A375 (cell line): ENCODE results near the genes CACNA1H, TPSB2 and GNPTG.

DNA sequence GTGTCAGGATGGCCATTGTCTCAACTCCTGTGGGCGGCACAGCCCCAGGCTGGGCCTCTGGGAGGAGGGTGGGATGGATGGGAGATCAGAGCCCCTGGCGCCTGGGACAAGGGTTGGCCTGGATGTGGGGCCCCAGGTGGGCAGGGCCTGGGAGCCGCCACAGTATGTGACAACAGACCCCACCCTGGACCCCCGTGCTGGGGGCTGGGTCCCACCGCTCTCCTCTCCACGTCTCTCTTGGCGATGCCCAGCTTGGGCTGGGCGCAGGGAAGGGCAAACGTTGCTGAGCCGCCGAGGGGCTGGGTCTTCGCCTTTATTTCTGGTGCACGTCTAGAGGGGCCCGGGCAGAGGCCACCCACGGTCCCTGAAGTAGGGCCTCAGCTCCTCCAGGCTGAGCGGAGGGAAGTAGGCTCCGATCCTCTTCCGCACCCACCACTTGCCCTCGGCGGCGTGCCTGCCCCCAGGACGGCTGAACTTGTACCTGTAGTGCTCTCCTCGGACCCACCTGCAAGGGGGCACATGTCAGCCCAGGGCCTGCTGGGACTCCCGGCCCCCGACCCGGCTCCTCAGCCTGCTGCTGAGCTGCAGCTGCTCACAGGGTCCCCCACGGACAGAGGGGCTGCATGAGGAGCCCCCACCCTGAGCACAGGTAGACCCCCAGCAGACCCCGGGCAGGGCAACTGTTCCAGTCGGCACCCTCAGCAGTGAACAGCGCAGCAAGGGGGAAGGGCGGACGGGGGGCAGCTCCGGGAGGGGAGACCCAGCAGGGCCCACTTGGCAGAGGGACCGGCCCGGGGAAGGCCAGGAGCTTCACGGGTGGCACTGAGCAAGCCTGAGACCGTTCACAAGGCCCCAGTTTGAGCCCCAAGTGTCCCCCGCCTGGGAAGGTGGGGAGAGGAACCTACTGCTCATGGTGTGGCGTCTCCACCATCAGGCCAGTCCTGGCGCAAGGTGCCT is 53.9 kb upstream of the GNG13 start:
- RAMPAGE, long total RNA = no peak

DNA sequence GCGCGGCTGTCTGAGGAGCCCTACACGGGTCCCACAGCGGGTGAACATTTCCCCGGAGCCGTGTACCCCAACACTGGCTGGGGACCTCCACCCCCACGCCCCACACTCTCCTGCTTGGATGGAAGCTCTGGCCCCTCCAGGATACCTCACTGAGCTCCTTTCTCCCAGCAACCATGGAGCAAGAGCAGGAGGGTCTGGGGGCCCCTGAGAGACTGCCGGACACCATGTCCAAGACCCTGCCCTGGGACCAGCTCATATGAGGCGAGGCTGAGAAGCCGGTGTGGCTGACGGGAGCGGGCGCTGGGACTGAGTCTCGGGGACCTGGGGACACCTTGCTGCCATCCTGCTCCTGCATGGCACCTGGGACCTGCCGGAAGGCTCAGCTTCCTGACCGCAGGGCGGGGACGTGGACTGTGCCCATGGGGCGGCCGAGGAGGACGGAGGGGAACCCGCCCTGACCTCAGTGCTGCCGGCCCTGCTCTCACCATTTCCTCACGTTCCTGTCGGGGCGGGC is 44.2 kb upstream of the SSTR5 start:
- RAMPAGE, long total RNA = no peak

DNA sequence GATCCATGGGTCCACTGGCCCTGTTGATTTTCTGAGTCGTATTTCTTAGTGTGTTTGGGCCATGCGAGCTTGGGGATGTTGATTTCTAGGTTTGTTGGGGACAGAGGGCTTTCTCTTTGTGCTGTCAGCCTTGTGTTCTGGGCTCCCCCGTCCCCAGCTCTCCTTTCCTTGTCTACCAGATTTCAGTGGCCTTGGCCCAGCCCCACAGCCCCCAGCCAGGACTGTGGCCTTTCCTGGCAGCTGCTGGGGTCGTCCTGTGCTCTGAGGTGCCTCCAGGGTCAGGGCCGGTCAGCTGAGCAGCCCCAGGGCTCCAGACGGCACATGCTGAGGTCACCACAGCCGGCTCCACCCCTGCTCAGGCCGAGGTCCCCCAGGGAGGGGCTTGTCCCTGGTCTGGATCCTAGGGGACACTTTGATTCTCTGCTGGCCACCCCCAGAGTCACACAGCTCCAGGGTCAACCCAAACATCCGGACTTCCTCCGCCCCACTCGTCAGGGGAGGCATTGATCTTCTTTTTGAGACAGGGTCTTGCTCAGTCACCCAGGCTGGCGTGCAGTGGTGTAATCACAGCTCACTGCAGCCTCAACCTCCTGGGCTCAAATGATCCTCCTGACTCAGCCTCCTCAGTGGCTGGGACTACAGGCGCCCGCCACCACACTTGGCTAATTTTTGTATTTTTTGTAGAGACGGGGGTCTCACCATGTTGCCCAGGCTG is 4.5 kb downstream of the SSTR5 start:
- RAMPAGE, long total RNA = no peak

- RAMPAGE, long total RNA = no peak
Observed at GRCh38 chr16:1082283-1083008, 9.9 kb downstream of the SSTR5 start.

DNA sequence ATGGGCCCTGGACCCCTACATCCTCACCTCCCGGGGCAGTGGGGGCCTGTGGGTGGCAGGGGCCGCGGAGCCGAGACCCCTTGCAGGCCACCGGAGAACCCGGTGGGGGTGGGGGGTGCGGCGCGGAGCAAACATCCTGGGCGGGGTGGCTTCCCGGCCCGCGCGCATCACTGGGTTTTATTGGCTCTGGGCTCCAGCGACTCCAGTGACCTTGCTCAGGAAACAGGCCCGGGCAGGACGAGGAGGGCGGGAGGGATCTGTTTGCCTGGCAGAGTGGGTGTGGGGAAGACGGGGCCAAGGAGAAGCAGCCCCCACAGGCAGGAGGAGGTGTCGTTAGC is 10.4 kb downstream of the SSTR5 start:
- RAMPAGE, long total RNA = no peak

DNA sequence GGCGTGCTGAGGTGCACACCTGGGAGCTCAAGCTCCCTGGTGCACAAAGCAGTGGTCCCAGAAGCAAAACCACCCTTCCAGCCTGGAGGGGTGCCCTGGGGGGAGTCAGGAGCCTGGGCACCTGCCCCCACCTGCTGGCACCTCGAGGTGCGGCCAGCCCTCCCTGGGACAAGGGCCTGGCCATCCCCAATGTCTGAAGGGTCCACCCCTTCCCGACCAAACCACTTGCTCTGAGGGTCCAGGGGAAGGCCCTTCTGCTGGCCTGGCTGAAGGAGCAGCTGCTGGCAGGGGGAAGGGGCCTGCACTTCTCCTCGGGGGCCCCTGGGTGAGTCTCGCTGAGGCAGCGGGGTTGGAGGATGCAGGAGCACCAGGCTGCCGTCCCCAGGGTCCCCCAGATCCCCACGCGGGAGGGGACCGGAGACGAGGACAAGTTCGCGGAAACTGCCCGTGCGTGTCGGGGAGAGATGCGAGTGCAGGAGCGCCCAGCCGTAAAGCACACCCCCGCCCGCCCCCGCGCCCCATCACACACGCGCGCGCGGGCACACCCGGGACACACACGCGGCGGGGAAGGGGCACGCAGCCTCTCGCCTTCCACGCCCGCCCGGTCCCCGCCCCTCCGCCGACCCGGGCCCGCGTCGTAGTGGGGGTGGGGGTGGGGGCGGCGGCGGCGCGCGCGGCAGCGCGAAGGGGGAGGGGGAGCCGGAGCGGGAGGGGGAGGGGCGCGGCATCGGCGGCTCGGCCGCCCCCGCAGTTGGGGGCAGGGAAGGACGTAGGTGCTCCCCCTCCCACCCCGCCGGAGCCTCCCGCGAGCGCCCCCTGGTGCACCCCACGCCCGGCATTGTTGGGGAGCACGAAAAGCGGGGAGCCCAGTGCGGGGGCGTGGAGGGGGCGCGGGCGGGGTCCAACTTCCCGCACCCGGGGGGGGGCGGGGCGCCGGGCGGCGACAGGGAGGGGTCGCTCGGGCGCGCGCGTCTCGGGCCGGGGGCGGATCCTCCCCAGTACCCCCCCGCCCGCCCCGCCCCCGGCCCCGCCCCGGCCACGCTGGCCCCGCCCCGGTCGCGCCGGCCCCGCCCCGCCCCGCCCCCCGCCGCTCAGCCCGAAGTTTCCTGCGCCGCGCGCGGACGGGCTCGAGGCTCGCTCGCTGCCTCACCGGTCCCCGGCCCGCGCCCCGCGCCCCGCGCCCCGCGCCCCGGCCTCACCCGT is at the start of gene CACNA1H:
Gene CACNA1H (plus strand): TSS at position 1,094 of the 1,203 bp plus-strand sequence.
- RAMPAGE, long total RNA = no peak

DNA sequence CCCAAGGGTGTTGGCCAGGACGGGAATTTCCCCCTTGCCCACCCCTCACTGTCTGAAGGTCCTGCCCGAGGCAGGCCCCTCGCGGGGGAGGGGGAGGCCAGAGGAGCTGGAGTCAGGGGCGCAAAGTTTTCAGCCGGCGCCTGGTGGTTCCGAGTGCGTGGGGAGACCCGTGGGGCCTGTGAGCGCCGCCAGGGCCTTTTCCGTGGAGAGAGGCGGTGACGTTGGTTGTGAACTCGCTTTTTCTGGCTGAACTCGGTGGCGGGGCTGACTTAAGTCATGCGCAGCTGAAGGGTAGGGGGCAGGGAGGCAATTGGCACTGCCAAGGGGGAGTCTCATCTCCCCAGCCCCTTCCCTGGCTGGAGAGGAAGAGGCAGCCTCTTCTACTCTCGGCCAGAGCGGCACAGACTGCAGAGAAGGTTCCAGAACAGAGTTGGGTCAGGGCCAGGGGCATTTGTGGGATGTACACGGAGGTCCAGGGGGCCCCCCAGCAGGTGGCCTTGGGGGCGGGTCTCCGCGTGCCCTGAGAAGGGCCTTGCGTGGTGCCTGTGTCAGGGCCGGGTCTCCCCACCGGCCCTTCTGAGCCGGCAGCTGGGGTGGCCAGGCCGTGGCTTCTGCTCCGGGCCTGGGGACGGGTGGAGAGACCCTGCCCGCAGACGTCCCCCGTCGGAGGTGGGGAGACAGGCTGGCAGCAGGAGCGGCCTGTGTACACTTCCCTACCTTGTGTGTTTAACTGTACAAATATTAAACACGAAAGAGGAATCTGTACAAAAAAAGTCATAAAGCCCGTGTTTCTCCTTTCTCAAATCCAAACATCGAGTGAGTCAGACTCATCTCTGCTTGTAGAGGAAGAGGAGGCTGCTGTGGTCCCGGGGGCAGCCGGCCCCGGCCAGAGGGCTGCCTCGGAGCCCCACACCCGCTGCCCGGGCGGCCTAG is 1.7 kb downstream of the CACNA1H start:
- RAMPAGE, long total RNA = no peak

DNA sequence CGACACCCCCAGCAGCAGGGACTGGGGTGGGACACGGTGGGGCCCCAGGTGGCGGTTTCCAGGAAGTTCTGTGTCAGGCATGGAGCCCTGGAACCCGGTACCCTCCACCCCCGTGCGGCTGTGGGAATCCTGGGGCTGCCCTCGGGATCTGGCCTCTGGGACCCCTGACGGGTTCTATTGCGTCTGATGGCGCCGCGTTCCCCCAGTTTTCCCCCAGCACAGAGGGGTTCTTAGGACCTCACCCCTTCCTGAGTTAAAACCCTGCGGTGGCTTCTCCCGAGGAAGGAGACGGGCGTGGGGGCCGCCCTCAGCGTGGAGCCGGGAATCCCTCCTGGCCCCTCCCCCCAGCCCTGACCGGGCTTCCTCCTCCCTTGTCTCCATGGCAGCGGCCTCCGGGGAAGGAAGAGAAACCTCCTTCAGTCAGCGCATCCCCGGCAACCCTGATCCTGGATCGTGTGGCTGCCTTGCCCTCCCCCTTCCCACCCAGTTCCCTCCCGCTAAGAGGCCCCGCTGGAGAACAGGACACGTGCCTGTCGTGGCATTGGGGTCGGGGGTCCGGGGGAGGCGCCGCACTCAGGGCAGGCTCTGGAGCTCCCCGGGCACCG is 30.3 kb downstream of the CACNA1H start:
- RAMPAGE, long total RNA = no peak

DNA sequence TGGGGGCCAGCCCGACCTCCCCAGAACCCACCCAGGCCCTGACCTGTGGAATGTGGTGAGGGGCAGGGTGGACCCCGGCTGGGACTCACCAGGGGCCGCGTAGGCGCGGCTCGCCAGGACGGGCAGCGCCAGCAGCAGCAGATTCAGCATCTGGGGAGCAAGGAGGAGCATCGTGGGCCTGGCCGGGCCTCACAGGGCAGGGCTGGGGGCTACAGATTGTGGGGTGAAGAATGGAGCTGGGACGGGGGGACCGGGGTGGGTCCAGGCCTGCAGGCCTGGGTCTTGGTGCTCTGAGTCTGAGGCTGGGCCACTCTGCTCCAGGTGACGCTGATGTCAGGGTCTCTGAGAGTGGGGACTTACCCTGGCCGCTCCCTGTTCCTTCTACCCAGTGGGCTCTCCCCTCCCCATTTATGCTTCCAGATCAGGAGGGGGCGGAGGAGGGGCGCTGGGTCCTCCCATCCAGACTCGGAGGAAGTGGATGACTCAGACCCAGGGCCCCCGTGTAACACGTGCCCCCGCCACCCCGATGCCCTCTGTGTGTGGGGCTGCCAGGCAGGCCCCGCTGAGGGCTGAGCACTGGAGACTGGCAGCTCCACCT is at the start of gene TPSB2:
Gene TPSB2 (minus strand): TSS at position 383 of the 598 bp plus-strand sequence.
- RAMPAGE, long total RNA = no peak

GRCh38 chr16:1349053-1349811 is 2.4 kb downstream of the TSR3 start:
- RAMPAGE, long total RNA = no peak

DNA sequence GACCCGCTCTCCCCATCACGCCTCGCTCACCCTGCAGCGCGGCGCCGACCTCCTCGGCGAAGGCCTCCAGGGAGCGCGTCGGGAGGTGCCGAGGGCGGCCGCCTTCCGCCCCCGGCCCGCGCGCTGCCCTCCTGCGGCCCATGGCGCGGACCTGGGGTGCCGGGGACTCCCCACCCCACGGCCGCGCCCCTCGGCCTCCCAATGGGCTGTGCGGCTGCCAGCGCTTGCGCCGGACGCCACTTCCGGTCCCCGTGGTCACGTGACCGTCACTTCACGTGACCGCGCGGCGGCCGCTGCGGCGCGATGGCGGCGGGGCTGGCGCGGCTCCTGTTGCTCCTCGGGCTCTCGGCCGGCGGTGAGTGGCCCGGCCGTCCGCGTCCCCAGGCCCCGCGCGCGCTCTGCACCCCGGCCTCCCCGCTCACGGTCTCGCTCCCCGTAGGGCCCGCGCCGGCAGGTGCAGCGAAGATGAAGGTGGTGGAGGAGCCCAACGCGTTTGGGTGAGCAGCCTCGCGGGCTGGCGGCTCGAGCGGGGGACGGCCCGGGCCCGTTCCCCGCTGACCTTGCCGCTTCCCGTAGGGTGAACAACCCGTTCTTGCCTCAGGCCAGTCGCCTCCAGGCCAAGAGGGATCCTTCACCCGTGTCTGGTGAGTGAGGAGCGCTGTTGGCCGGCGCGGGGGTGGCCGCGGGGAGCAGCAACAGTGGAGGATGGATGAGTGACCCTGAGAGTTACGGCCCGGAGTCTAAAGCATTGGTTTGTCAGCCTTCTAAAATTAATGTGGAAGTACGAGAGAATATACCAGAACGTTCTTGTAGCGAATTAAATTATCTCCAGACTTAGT is at the start of gene GNPTG:
Gene GNPTG (plus strand): TSS at position 269 of the 839 bp plus-strand sequence.
- RAMPAGE, long total RNA = no peak

DNA sequence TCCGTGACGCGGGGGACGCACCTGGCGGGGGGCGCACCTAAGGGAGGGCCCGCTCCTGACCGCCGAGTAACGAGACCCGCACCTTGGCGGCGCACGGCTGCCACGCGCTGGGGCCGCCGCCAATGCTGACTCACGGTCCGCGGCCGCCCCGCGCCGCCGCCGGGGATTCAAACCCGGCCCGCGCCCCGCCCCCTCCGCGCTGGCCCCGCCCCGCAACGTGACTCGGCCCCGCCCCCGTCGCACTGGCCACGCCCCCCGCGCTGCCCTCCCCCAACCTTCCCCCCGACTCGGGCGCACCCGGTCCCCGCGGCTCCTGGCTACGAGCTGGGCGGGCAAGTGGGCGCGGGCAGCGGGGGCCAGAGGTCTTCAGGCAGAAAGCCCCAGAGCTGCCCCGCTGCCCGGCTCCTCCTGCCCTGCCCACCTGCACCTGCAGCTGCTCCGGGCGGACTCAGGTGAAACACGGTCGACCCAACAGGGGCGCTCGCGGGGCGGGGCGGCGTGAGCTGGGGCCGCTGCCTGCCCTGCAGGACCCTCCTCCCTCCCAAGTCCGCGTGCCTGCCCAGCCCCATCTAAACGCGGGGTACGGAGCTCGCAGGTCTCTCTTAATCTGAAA is 27.9 kb downstream of the GNPTG start:
- RAMPAGE, long total RNA = no peak

- RAMPAGE, long total RNA = no peak
Observed at GRCh38 chr16:1428488-1428992, 2.3 kb upstream of the PERCC1 start.

- RAMPAGE, long total RNA = no peak
Observed at GRCh38 chr16:1444761-1445800, 725 bp upstream of the CCDC154 start.

GRCh38 chr16:1460125-1460817 is 14.6 kb downstream of the CLCN7 start:
- RAMPAGE, long total RNA = no peak

- RAMPAGE, long total RNA = no peak
Observed at GRCh38 chr16:1493704-1494070, 527 bp downstream of the TELO2 start.

GRCh38 chr16:1505084-1505635 is 12.0 kb downstream of the TELO2 start:
- RAMPAGE, long total RNA = no peak

DNA sequence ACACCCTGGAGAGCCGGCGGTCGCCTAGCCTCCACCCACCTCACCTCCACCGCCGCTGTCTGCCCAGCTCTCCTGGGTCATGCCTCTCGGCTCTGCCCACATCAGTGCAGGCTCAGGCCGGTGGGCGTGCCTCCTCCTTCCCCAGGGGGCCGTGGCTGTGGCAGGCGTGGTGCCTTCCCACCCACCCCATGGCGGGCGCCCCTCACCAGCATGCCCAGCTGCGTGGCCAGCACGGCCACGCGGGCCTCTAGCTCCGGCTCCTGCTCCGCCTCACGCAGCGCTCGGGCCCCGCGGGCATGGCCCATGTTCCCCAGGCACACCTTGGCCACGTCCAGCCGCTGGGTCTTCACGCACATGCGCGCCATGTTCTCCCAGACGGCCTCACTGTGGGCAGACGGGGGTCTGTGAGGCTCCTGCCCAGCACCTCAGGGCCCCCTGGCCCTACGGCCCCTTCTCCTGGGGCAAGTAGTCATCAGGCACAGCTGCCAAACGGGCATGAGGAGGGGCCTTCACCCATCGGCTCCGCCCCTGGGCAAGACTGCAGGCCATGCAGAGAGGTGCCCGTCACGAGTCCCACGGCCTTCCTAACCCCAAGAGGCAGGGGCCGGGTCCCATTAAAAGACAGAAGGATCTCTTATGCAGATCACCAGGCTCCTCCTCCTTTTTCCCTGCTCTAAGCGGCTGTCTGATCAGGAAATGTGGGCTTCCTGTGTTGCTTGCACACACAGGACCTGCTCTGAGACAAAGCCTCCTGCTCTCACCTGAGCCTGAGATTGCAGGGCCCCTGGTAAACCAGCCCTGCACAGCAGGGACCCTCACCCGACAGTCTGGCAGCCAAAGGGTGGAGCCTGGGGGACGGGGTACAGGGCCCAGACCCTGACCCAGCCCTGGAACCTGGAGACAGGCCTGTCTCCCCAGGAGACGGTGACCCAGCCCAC is 6.8 kb upstream of the TMEM204 start:
- RAMPAGE, long total RNA = no peak

DNA sequence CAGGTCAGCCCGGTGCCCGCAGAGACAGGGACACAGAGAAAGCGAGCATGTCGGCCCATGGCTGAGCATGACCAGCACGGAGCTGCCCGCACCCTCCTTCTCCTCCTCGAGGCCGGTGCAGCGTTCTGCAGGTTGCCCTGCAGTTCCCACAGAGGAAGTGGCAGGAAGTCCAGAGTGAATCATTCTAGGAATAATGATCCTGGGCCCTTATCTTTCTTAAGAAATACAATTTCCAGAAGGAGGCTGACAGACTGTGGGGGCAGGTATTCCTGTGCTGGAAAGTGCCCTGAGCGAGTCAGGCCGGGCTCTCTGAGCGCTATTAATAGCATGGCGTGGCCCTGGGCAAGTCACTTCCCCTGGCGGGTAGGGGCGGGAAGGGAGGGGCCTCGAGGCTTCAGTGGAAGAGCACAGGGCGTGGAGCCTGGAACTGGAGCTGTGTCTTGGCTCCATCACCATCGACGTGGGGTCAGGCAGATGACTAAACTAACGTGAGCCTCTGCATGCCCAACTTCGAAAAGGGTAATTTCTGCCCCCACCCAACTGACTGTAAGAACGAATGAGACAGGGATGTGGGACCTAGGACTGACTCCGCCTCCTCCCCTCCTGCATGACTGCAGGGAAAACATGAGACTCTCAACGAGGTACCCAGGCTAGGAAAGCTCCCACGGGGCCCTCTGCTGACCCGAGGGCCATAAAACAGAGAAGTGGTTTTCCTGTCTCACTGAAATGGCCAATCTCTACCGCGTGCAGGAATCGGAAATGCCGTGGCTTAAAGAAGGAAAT is 9.8 kb downstream of the TMEM204 start:
- RAMPAGE, long total RNA = no peak

DNA sequence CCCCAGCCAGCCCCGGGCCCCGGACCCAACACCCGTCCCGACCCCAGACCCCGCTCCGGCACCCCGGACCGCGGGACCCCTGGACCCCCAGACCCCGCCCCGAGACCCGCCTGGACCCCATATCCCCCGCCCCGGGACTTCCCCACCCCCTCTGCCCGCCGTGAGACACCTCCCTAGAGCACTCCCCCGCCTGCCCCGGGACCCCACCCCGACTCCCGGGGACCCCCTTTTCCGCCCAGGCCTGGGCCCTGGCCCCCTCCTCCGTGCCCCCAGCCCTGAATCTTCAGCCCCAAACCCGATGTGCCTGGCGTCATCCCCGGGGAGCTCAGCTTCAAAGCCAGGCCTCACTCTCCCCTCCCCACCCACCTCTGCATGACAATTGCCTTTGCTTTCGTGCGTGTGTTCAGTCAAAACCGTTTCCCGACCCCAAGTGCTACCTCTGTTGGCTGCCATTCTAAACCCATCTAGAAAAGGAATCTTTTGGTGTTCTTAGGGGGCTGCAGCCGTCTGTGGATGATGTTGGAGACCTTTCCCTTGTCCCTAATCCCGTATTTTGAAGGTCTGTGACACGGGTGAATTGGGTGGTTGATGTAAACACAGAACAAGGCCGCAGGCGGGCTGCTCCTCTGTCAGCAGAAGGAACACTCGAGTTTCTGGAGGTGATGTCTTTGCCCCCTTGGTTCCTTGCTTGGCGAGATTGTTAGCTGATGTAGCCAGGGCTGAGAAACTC is 869 bp downstream of the MAPK8IP3 start:
- RAMPAGE, long total RNA = no peak